Rectum (tissue), 1 donor: ENCODE data around the genes PITPNB and TTC28.

- PRO-cap, result no peak
Measured at GRCh38 chr22:26674581-26675168, 52.9 kb downstream of the CRYBA4 start.

DNA sequence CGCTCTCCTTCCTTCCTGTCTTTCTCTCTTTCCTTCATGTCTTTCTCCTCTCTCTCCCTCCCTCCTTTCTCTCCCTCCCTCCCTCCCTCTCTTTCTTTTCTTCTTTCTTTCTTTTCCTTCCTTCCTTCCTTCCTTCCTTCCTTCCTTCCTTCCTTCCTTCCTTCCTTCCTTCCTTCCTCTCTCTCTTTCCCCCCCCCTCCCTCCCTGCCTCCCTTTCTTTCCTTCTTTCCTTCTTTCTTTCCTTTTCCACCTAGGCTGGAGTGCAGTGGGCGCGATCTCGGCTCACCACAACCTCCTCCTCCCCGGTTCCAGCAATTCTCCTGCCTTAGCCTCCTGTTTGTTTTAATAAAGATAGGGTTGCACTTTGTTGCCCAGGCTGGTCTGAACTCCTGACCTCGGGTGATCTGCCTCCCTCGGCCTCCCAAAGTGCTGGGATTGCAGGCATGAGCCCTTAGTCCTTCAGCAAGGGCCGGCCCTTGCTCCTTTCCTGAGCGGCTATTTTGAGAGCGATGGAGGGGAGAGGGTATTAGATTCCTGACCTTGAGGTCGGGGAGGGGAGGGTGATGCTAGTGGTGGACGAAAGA is 280.9 kb downstream of the CRYBA4 start:
- PRO-cap, result no peak

DNA sequence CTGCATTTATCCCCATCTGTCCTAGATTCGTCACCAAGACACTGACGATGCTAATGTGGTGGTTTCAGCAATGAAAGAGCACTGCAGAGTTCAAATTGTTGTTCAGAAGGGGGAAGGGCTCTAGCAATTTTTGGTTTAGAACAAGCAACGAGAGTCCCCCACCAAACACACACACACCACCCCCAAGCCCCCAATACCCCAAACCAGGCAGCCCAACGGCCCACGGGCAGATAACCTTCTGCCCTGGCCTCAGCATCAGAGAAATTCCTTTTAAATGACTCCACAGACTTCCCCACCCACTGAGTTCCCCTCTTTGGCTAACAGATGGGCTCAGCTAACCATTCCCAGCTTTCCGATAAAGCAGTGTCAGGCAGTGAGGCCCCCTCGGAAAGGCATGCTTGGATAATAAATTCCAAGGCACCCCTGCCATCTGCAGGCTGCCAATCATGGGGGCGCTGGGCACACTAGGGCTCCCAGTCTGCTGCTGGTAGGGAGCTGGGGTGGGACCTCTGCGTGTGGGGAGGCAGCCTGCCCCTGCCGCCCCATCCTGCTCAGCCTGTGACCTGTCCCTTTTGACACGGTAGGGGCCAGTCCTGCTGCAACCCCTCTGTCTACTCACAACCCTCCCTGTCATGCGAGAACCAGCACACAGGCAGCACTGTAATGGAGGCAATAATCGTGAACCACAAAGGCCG is 489.2 kb downstream of the CRYBA4 start:
- PRO-cap, result no peak

GRCh38 chr22:27242717-27243325 is 558.7 kb downstream of the MN1 start:
- PRO-cap, result unidirectional peak, plus-strand start at chr22:27243197

DNA sequence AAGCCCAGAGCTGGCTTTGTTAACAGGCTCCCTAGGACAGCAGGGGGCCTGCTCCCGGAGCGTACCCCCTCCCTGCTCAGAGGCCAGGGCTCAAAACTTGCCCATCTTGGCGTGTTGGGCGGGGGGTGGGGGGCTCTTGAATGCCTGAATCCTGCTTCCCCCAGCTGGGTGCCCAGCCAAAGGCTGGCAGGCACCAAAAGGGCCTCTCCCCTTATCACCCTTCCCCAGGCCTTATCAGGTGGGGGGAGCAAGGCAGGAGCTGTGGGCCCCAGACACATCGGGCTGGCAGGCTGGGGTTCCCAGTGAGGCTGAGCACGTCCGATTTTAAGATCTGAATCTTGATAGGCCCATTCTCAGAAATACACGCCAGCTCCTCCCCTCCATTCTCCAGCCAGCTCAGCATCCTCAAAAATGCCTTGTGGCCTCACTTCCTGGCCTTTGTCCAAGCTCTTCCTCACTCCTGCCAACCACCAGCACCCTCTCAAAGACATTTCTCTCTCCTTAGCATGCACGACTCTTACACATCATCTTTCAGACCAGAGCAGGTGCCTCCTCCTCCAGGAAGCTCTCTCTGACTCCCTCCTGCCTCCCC is 384.8 kb downstream of the MN1 start:
- PRO-cap, result no peak

- PRO-cap, result no peak
Measured at GRCh38 chr22:27420430-27421047, 381.0 kb downstream of the MN1 start.

- PRO-cap, result no peak
Measured at GRCh38 chr22:27488258-27488462, 313.4 kb downstream of the MN1 start.

DNA sequence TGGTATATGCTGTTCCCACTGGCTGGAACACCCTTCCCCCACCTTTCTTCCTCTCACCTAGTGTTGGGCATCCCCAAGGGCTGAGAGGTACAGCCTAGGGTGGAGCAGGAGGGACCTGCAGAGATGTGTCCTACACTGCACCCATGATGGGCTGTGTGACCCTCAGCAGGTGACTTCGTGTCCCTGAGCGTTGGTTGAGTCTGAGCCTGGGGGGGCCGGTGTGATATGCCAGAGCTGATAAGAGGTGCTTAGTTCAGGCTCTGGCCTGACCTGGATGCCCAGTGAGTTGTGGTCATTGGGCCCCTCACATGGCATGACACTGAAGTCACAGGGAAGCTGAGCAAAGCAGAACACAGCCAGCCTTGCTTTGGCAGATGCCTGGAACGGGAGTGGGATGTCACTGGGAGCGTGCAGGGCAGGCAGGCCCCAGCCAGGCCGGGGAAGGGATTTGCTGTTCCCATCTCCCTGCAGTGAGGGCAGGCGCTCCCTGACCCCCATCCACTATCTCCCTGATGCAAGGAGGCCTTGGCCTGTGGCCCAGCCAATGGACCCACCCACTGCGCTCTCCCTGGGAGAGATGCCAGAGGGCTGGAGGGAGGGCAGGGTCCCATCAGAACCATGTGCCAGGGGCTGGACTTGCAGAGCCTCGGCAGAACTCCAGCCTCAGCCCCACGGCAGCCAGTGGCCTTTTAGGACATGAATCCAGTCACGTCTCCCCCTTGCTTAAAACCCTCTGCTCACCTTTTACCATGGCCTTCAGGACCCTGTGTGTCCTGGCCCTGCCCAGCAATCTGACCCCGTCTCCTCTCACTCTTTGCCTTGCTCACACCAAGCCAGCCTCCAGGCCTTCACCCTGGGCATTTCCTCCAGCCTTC is 138.9 kb downstream of the MN1 start:
- PRO-cap, result no peak

DNA sequence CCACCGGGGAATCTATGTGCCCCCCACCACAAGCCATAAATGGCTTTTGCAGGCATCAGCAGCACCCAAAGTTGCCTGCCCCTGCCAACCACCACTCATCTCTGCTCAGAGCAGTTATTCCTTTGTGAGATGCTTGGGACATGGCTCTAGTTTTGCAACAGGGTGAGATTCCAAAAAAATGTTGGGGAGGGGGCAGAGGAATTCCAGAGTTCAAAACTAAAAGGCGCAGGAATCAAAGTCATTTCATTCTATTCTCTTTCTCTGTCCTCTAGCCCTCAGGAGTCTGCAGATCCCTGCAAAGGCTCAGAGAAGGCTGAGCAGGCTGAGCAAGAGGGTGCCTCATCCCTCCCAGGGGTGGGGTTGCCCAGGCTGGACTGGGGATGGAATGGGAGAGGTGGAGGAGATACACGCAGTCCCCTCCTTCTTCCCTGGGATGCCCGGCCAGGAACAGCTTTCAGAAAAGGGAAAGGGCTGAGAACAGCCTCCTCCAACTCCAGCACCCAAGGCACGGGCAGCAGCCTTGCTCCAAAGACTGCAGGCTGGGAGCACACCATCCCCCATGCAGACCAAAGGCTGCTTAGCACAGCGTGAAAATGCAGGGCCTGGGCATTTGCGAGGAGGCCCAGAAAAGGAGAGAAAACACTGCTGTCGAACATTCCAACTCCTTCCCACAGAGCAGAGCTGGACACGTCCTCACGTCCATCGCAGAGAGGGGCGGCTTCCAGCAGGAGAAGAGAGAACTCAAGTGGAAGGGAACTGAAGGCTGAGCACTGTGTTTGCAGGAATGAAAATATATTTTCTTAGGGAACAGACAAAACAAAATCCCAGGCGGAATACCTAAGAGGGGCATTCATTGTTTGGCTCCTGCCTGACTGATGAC is 51.9 kb downstream of the MN1 start:
- PRO-cap, result no peak

GRCh38 chr22:27786977-27787404 is 14.6 kb downstream of the MN1 start:
- PRO-cap, result no peak

- PRO-cap, result bidirectional peak, plus-strand start at chr22:27800625, minus-strand start at chr22:27800618; bidirectional peak, plus-strand start at chr22:27800764, minus-strand start at chr22:27800690
Measured at GRCh38 chr22:27800159-27801273, 1.0 kb downstream of the MN1 start.

DNA sequence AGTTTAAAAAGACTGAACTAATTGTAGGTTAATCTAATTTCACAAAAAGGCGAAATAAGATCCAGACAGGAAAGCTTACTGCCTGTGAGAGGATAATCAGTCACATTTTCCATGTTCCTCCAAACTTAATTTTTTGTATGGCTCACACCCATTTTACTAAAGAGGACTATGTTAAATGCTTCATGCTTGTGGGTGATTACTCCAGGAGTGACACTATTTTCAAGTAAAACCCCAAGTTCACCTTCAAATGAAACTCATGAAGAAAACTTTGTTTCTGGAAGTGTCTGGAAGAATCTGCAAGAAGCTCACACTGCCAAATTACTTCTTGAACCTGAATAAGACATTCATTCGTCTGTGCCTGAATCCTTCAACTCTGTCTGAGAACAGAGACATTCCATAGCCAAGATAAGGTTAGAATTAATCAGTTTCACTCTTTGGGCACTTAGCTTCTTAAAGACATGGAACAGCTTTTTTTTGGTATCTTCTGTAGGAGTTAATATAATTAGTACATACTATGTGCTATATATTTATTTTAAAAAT is 51.6 kb downstream of the PITPNB start:
- PRO-cap, result no peak

GRCh38 chr22:27880748-27881325 is 38.2 kb downstream of the PITPNB start:
- PRO-cap, result no peak

DNA sequence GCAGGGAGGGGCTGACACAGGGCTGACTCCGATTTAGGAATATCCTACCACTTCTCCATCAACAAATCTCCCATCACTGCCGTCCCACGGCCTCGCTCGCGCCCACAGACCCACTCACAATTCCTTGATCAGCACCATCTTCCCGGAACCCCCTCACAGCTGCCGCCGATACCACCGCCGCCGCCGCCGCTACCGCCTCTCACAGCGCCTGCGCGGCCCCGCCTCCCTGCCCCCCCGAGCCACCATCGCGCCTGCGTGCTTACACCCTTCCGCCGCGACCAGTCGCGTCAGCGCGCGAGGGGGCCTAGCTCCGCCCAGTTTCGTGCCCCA is at the start of gene PITPNB:
TSS of gene PITPNB (minus strand) at position 203 of the 330 bp plus-strand sequence.
- PRO-cap, result bidirectional peak, plus-strand start outside the sequence, minus-strand start at position 191 of the sequence

- PRO-cap, result bidirectional peak, plus-strand start at chr22:27919504, minus-strand start at chr22:27919244; unidirectional peak, plus-strand start at chr22:27919692; unidirectional peak, plus-strand start at chr22:27919736; bidirectional peak, plus-strand start at chr22:27920140, minus-strand start at chr22:27920191
Measured at GRCh38 chr22:27919384-27920413, 643 bp upstream of the PITPNB start.

- PRO-cap, result no peak
Measured at GRCh38 chr22:27920414-27920702, 1.3 kb upstream of the PITPNB start.

DNA sequence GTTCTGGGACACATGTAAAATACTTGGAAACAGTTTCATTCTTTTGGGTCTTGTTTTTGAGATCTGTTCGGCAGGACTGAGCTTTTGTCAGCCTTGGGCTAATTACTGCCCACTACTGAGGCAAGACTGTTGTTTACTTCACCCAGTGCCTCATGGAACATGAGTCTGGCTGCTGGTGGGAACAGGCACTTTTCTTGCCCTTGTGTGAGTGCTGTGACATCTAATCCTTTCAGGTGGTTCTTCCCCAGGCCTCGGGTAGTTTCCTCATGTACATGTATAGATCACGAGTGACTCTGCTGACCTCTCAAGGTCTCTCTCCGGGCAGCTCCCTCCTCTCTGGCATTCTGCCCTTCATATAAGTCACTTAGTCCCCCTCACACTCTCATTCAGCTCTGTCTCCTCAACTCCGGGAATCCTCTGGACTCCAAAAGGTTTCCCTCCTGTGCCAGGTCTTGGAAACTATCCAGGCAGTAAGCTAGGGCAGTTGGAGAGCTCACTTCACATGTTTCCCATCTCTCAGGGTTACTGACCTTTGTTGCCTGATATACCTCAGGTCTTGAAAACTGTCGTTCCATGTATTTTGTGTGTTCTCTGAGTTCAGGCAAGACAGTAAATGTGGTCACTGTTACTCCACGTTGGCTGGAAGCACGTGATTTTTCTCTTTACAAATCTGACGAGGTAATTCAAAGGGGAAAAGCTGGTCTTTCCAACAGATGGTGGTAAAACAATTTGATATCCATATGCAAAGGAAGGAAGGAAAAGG is 40.3 kb upstream of the PITPNB start:
- PRO-cap, result no peak

- PRO-cap, result no peak
Measured at GRCh38 chr22:28383575-28384340, 295.9 kb downstream of the TTC28 start.

GRCh38 chr22:28441635-28442172 is 237.9 kb downstream of the TTC28 start:
- PRO-cap, result no peak

- PRO-cap, result bidirectional peak, plus-strand start at chr22:28679980, minus-strand start at chr22:28679840
Measured at GRCh38 chr22:28679480-28680408, at the start of gene TTC28. Gene TTC28 (minus strand): TSS chr22:28679840.